AG04449 (cell line): ENCODE results near the gene RPL17.

DNA sequence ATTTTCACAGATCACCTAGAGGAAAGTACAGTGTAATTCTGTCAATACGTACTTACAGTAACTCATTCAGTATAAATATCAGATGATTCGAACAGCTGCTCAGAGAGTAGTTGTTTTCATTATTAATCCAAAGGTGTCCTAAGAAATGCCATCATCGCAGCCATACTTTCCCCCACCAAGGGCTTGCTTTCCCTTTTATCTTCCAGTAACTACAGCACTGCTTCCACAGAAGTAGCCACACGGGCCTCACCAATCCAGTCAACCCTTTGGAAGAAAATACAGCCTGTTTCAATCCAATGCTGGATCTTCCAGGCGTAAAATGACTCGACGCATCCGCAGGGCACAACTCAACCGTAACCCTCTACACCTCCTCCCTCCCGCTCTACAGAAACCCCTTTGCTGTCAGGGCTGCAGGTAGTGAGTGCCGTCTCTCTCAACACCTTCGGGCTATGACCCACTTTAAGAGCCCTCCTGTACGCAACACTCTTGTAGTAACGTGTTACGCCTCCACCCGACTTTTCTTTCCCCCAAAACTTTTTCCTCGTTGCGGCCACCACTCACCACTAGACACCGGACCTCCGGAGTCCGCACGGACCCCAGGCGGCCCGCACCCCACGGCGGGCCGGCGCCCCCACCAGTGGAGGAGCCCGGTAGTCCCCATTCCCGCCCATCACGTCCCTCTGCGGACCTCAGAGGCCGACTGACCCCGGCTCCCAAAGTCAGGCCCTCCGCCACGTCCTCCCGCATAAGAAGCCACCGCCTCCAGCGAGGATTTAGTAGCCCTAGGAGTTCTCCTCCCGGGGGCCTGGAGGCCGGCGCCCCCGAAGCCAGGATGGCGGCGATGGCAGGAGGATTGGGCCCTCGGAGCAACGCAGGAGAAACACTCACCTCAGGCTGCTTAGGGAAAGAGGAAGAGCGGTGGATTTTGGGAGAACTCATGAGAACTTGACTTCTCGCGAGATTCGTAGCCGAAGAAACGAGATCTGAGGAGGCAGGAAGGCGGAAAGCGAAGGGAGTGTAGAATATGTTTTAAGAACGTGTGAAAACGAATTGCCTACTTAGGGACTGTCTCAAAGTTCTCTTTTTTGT is at the start of gene RPL17:
RPL17 (minus strand) TSS at position 896 of the 1,089 bp plus-strand sequence.
- RRBS: 2% methylated on average over 18 of the region's 57 CpGs

- RRBS: no CpG with 5 or more reads among the region's 2 CpGs
Observed at GRCh38 chr18:49492659-49492814, 272 bp upstream of the RPL17 start.

DNA sequence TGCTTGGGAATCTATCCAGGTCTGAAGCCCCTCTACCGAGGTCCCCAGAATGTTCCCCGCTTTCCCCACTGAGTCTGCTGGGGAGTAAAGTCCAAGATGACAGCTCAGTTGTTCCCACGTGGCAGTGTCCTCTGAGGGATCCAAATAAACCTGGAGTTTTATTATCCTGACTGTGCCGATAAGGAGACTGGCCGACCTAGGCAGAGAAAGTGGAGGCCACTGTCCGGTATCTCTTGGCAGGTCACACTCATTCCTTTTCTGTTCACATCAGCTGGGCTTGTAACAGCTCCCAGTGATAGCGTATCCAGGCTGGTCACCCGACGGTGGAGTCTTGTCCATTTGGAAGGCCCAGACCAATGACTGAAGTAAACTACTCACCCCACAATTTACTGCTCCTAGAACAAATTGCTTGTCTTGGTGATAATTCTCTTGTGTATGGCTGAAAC is 22.4 kb upstream of the RPL17 start:
- RRBS: no CpG with 5 or more reads among the region's 9 CpGs

- RRBS: no CpG with 5 or more reads among the region's 12 CpGs
Observed at GRCh38 chr18:49645660-49646370, 84.0 kb downstream of the LIPG start.

DNA sequence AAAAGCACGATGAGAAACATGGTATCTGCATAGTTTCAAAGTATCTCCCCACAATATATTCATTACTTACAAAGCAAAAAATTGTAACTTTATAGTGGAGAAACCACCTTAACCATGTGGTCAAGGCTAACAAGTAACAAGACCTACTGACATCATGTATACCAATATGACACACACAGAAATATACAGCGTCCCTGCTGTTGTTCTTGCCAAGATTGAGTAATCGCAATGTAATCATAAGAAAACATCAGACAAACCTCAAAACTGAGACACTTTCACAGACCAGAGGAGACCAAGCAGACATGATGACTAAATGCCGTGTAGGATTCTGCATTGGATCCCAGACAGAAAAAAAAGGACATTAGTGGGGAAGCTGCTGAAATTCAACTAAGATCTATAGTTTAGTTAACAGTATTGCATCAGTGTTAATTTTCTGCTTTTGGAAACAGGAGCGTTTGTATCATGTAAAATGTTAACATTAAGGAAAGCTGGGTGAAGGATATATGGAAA is 123.0 kb downstream of the ACAA2 start:
- RRBS: no CpG with 5 or more reads among the region's 5 CpGs

GRCh38 chr18:49902682-49902928 is 89.3 kb upstream of the ACAA2 start:
- RRBS: no CpG with 5 or more reads among the region's 8 CpGs

DNA sequence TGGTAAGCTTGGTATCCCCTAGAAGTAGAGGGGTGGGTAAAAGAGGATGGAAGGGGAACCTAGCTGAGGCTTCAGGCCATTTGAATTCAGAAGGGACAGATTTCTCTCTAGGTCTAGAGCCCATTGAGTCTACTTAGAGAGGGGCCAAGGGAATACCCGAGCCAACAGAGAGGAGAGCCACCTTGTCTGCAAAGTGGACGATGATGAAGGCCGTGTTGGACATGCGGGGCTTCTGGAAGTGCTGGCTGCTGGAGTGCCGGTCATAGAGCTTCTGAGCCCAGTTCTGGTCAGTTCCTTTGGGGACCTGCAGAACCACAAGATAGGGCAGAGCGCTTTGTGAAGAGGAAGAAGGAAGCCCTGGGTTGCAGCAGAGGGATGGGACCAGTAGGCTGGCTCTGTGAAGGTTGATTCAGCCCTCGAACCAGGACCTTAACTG is 140.8 kb upstream of the ACAA2 start:
- RRBS: no CpG with 5 or more reads among the region's 7 CpGs

- RRBS: no CpG with 5 or more reads among the region's 3 CpGs
Observed at GRCh38 chr18:50114976-50115497, 79.9 kb downstream of the MYO5B start.

DNA sequence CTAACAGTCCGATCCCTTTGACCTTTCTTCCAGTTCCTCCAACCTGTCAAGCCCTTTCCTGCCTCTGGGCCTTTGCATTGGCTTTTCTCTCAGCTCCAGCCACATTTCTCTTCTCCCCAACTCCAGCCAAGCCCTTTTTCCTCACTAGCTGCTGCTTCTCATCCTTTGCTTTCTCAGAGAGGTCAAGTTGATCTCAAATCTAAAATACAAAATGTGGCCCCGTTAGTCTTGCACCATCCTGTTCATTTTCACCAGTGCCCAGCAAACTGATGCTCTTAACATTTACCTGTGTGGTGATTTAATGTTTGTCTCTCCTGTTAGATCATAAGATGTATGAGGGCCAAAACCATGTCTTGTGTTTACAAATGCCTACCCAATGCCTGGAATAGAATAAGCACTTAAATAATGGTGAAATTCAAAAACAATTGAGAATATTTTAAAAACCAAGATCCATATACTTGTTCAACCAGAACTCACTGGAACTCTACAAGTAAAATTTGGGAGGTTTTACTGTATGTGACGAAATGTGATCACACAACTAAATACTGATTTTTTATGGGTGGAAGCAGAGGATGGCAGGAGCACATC is 37.4 kb downstream of the MYO5B start:
- RRBS: no CpG with 5 or more reads among the region's 3 CpGs

DNA sequence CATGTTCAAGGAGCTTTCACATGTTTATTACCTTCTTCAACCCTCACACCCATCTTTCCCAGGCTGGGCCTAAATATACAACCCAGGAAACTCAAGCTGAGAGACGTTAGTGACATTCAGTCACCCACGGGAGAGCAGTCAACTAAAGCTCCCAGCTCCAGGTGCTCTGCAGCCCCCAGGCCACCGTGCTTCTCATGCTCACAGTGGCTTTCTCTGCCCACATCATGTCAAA is 35.7 kb downstream of the MYO5B start:
- RRBS: no CpG with 5 or more reads among the region's 3 CpGs

GRCh38 chr18:50267948-50268966 is 2.0 kb upstream of the CFAP53 start:
- RRBS: 24% methylated on average over 20 of the region's 58 CpGs

DNA sequence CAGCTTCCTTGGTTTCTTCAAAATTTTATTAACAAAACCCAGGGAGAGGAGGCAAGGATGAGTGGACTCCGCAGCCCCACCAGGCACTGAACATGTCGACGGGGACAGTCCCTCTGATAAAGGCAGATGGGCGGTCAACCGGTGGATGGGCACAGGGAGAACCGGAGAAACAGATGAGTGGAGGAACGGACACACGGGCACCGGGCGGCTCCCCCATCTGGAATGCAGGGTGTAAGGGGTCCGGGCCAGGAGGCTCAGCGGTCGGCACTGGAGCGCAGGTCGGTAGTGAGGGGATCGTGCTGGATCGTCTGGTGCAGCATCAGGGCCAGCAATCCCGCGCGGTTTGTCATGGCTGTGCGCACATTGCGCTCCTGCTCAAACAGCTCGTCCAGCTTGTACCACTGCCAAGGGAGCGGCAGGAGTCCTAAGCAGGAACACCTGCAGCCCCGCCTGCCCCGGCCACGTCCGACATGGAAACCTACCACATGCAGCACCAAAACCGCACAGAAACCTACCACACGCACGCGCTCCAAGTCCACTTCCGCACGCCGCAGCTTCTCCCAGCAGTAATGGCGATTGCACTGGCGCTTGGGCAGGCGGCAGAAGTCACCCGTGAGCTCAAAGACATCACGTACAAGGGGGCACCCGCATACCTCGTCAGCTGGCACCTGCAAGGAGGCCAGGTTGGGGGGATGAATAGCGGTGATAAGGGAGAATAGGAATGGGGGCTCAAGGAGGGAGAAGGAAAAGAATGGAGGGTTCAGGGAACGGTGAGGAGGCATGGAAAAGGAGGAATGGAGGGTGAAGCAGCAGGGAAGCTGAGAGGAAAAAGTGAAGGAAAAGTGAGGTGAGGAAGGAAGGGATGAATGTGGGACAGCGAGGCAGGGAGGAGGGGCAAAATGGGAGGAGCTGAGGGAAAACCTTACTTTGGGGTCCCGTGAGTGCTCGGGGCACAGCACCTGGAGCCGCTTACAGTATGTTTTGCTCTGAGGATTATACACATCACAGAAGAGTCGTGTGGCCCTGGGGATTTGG is 1.3 kb upstream of the MBD1 start:
- RRBS: 85% methylated on average over 3 of the region's 49 CpGs

GRCh38 chr18:50284870-50285377 is 2.6 kb downstream of the CXXC1 start:
- RRBS: no CpG with 5 or more reads among the region's 13 CpGs

GRCh38 chr18:50287022-50287498 is 432 bp downstream of the CXXC1 start:
- RRBS: 0% methylated on average over 1 of the region's 30 CpGs

DNA sequence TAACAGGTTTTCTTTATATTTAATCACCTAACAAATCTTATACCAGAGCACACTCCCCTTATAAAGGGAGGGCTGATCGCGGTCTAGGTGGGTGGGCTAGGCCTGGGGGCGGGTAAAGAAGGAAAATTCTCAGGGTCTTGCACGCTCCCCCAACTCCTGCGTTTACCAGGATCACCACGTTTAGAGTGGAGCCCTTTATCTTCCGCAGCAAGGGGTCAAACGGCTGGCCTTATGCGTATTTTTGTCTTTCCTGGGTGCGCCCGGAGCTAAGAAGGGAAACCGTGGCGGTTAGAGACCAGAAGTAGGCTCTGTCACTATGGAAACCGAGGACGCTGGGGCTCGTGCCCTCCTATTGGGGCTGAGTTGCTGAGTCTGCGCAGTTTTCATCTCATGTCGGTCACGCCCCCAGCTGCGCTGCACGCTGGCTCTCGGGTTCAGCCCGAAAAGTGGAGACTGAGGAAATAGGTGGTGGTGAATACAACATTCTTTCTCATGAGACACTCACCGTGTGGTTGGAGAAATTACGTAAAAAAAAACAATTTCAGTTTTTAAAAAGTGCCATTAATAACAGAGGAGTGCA is 20.1 kb upstream of the CXXC1 start:
- RRBS: no CpG with 5 or more reads among the region's 25 CpGs

GRCh38 chr18:50308086-50308519 is 20.6 kb upstream of the CXXC1 start:
- RRBS: no CpG with 5 or more reads among the region's 10 CpGs

GRCh38 chr18:50375445-50376093 is 723 bp downstream of the SKA1 start:
- RRBS: no CpG with 5 or more reads among the region's 9 CpGs

DNA sequence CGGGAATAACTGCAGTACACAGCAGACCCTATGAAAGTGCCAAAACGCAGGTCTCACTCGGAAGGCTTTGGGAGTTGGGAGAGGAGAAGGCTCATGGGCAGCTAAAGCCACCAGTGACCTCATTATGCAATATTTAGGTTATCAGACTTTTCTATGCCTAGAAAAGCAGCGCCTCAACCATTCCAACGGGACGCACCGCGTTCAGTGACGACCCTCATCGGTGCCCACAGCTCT is 887 bp upstream of the MAPK4 start:
- RRBS: no CpG with 5 or more reads among the region's 10 CpGs

DNA sequence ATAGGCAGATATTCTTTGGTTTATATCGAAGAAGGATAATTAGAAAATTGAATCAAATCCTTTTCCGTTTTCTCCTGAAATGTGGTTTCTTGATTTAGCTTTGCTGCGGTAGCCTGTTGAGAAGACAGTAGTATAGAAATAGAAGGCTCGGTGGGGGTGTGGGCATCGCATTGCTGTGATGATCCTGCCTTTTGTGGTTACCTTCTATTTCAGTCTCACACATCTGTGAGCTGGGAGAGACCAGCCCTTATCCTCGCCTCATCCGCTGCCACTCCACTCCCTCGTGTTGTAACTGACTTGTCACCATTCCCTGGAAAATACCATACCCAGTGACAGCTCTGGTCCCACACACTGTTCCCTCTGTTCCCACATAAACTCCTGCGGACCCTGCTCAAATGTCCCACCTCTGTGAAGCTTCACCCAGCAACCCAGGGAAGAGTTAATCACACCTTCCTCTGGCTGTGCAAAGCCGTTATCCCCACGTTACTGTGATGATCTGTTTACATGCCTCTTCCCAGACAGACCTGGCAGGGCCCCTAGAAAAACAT is 114.4 kb downstream of the MAPK4 start:
- RRBS: no CpG with 5 or more reads among the region's 11 CpGs

GRCh38 chr18:51176603-51177267 is 20.7 kb downstream of the MEX3C start:
- RRBS: no CpG with 5 or more reads among the region's 13 CpGs